Keratinocyte (primary cell): ENCODE data around the genes LDLRAD1, CDCP2 and LEXM.

DNA sequence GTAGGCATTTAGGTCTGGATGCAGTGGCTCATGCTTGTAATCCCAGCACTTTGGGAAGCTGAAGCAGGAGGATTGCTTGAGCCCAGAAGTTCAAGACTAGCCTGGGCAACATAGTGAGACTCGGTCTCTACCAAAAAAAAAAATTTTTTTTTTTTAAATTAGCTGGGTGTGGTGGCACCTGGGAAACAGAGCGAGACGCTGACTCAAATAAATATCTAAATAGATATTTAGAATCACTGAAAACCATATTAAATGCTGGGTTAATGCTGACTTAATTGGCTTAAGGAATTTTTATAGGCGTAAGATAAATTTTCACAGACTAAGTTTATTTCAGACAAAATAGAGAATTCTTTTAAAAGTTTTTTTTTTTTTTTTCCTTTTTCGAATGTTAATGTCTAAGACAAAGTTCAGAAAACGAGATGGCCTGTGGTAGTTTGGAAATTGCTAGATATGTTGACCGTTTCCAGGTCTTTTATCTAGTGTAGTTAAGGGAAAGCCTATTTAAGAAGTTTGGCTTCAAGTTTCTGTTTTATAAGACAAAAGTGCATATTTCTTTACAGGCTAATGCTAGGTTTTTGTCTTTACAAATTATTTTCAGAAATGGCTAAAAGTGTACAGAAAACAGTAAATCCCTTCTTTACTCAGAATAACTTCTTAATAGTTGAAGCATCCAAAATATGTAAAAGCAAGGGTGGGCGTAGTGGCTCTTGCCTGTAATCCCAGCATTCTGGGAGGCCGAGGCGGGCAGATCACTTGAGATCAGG is 19.2 kb upstream of the ZYG11A start:
CAGE:
- cytosol, long polyA minus RNA = start-site peak on the plus strand centred at position 297 of the sequence, 92 bp wide, 48 reads
- cytosol, long polyA plus RNA = no peak
- long polyA plus RNA = no peak
- nucleus, long polyA minus RNA = start-site peak on the plus strand centred at position 318 of the sequence, 78 bp wide, 35 reads
- nucleus, long polyA plus RNA = no peak

DNA sequence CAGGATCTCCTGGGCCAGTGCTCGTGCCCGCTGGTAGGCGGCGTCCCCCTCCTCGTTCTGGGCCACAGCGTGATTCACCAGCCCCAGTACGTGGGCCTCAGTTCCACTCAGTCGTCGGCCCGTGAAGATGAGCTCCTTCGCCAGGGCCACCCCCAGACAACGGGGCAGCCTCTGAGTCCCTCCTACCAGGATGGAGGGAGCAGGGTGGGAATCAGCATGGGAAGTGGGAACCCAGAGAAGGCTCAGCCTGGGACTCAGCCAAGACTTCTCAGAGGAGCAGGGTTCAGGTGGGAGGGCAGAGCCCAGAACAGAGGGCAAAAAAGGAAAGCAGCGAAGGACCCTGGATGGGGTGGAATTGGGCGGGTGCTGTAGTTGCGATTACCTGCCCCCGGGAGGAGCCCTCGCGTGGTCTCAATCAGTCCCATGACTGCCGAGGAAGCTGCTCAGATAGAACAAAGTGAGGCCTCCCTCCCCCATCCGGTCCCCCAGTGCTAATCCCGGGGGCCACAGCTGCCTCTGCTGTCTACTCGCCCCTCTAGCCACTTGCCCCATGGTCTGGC is 16.8 kb downstream of the ECHDC2 start:
CAGE:
- cytosol, long polyA minus RNA = no peak
- cytosol, long polyA plus RNA = no peak
- long polyA plus RNA = no peak
- nucleus, long polyA minus RNA = no peak
- nucleus, long polyA plus RNA = no peak

GRCh38 chr1:52920570-52921312 is 799 bp downstream of the ECHDC2 start:
CAGE:
- cytosol, long polyA minus RNA = no peak
- cytosol, long polyA plus RNA = no peak
- long polyA plus RNA = no peak
- nucleus, long polyA minus RNA = no peak
- nucleus, long polyA plus RNA = no peak

CAGE:
- cytosol, long polyA minus RNA = no peak
- cytosol, long polyA plus RNA = no peak
- long polyA plus RNA = no peak
- nucleus, long polyA minus RNA = no peak
- nucleus, long polyA plus RNA = no peak
Measured at GRCh38 chr1:53047027-53047321, 15.0 kb upstream of the PODN start.

GRCh38 chr1:53123622-53124253 is 18.7 kb downstream of the SLC1A7 start:
CAGE:
- cytosol, long polyA minus RNA = no peak
- cytosol, long polyA plus RNA = no peak
- long polyA plus RNA = no peak
- nucleus, long polyA minus RNA = no peak
- nucleus, long polyA plus RNA = no peak

CAGE:
- cytosol, long polyA minus RNA = no peak
- cytosol, long polyA plus RNA = no peak
- long polyA plus RNA = no peak
- nucleus, long polyA minus RNA = no peak
- nucleus, long polyA plus RNA = no peak
Measured at GRCh38 chr1:54018031-54018529, at the start of gene LDLRAD1. LDLRAD1 (minus strand) TSS chr1:54018186.

DNA sequence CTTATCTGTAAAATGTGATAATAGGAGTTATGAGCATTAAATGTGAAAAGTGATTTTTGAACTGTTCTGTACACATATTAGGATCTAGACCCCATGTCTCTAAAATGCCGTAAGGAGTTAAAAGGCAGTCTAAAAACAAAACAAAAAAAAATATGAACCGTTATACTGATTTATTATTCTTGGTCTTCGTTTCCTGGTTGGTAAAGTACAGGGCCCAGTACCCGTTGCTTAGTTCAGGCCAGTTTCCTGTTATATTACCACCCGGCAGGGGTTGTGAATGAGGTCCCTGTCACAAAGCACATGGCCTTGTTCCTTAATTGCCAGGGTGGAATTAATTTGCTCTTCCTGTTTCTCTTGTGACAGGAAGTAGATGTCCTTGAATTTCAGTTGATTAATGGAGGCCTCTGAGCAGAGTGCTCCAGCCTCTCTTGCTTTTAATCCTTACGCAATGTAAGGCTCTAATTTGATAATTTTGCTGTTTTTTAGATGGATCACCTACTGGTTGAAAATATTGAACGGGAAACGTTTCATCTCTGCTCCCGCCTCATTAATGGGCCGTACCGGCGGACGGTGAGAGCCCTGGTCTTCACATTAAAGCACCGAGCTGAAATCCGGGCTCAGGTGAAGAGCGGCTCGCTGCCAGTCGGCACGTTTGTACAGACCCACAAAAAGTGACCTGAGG is 42.5 kb downstream of the TCEANC2 start:
CAGE:
- cytosol, long polyA minus RNA = no peak
- cytosol, long polyA plus RNA = no peak
- long polyA plus RNA = no peak
- nucleus, long polyA minus RNA = no peak
- nucleus, long polyA plus RNA = no peak

DNA sequence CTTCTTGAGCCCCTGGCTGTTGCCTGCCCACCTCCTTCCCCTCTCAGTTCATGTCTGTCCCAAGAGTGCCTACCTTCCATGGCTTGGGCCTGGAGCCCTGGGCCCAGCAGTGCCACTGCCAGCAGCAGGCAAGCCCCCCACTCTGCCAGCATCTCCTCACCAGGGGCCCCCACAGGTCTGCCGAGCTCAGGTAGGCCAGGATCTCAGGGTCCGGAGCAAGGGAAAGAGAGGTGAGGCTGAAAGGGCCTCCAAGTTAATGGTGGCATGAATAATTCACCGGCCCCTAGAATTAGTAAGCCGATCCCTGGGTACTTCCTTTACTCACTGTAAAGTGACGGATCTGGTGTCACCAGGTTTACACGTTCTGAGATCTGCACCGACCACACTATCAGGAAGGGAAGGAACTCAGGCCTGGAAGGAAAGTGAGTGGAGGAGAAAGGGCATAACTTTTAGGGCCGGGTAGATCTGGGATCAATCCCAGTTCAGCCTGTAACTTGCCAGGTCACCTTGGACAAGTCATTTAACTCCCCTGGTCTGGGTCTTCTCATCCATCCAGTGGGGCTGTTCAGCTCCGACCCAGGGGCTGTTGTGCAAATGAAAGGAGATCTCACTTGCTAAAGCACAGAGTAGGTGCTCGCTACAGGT is at the start of gene CDCP2:
Gene CDCP2 (minus strand): TSS at position 230 of the 645 bp plus-strand sequence.
CAGE:
- cytosol, long polyA minus RNA = no peak
- cytosol, long polyA plus RNA = no peak
- long polyA plus RNA = no peak
- nucleus, long polyA minus RNA = no peak
- nucleus, long polyA plus RNA = no peak

CAGE:
- cytosol, long polyA minus RNA = no peak
- cytosol, long polyA plus RNA = no peak
- long polyA plus RNA = no peak
- nucleus, long polyA minus RNA = no peak
- nucleus, long polyA plus RNA = no peak
Measured at GRCh38 chr1:54200296-54201046, 504 bp downstream of the MRPL37 start.

GRCh38 chr1:54227072-54227738 is 27.2 kb downstream of the MRPL37 start:
CAGE:
- cytosol, long polyA minus RNA = no peak
- cytosol, long polyA plus RNA = no peak
- long polyA plus RNA = no peak
- nucleus, long polyA minus RNA = no peak
- nucleus, long polyA plus RNA = no peak

GRCh38 chr1:54347944-54348931 is 148.3 kb downstream of the MRPL37 start:
CAGE:
- cytosol, long polyA minus RNA = no peak
- cytosol, long polyA plus RNA = no peak
- long polyA plus RNA = no peak
- nucleus, long polyA minus RNA = no peak
- nucleus, long polyA plus RNA = no peak

DNA sequence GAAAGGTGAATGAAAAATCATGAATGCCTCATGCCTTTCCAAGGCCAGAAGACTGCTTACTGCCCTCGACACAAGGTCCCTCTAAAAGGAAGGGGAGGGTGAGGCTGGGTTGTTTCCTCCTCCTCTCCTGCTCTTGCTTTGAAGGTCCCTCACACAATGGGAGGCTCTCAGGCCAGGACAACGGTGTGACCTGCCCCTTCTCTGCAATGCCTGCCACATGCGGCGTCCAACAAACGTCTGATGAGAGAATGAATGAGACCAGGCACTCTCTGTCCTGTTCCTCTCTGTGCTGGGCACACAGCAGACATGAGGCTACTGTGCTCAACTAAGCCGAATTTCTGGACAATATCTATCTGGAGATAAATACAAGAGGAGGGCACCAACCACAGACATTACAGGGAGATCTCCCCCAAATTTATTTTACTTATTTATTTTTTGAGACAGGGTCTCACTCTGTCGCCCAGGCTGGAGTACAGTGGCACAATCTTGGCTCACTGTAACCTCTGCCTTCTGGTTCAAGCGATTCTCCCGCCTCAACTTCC is 155.0 kb downstream of the MRPL37 start:
CAGE:
- cytosol, long polyA minus RNA = no peak
- cytosol, long polyA plus RNA = no peak
- long polyA plus RNA = no peak
- nucleus, long polyA minus RNA = no peak
- nucleus, long polyA plus RNA = no peak

DNA sequence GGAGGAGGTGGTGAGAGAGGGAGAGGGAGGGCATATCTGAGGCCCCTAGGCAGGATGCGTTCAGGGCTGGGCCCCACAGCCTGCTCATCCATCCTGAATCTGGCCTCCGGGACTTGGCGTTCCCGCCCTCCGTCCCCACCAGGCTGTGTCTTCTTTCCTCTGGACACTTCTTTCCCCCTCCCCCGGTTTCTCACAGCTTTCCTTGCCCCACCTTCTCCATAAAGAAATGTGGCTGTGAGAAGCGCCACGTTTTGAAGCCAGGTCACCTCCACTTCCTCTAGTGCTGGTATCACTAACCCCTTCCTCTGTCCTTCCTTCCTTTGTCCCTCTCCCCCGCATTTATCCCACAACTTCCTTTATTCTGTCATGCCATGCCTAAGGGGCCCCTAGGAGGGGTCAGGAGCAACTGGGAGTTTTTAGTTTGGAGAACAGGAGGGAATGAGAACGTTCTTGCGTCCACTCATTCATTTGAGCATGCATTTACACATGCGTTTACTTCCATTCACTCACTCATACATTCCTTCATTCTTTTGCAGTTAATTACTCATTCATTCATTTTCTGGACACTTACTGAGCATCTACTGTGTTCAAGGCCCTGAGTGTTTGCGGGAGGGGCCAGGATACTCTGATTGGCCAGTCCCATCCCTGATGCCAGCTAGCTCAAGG is 5.0 kb upstream of the ACOT11 start:
CAGE:
- cytosol, long polyA minus RNA = no peak
- cytosol, long polyA plus RNA = no peak
- long polyA plus RNA = no peak
- nucleus, long polyA minus RNA = no peak
- nucleus, long polyA plus RNA = no peak

DNA sequence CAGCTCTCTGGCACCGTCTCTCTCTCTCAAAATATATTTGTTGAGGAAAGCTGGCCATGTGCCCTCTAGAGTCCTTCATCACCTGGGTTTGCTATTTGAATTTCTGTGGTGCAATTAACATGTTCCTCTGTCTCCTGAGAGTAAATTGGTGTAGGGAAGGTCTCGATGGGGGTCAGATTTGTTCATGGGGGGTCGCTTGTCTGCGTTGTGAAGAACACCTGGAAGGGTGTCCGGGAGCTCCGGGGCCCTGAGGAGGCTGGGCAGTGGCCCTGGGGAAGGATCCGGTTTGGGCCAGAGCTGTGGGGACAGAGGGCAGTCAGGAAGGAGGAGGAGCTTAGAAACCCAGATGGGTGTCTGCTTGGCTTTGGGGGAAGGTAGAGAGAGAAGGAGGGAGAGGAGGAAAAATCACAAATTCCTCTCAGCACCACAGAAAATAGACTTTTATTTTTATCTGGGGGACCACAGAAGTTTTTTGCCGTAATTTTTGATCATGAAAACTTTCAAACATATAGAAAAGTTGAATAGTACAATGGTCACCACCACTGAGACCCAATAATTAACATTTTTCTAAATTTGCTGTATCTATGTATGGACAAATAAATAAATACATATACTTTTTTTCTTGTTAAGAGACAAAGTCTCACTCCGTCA is 33.1 kb downstream of the FAM151A start:
CAGE:
- cytosol, long polyA minus RNA = no peak
- cytosol, long polyA plus RNA = no peak
- long polyA plus RNA = no peak
- nucleus, long polyA minus RNA = no peak
- nucleus, long polyA plus RNA = no peak

GRCh38 chr1:54780898-54781749 is 16.8 kb upstream of the PARS2 start:
CAGE:
- cytosol, long polyA minus RNA = no peak
- cytosol, long polyA plus RNA = no peak
- long polyA plus RNA = no peak
- nucleus, long polyA minus RNA = no peak
- nucleus, long polyA plus RNA = no peak

CAGE:
- cytosol, long polyA minus RNA = no peak
- cytosol, long polyA plus RNA = no peak
- long polyA plus RNA = no peak
- nucleus, long polyA minus RNA = no peak
- nucleus, long polyA plus RNA = no peak
Measured at GRCh38 chr1:54794339-54795262, 6.5 kb downstream of the TTC22 start.

GRCh38 chr1:54801487-54801967 is 404 bp upstream of the TTC22 start:
CAGE:
- cytosol, long polyA minus RNA = no peak
- cytosol, long polyA plus RNA = no peak
- long polyA plus RNA = no peak
- nucleus, long polyA minus RNA = no peak
- nucleus, long polyA plus RNA = no peak

DNA sequence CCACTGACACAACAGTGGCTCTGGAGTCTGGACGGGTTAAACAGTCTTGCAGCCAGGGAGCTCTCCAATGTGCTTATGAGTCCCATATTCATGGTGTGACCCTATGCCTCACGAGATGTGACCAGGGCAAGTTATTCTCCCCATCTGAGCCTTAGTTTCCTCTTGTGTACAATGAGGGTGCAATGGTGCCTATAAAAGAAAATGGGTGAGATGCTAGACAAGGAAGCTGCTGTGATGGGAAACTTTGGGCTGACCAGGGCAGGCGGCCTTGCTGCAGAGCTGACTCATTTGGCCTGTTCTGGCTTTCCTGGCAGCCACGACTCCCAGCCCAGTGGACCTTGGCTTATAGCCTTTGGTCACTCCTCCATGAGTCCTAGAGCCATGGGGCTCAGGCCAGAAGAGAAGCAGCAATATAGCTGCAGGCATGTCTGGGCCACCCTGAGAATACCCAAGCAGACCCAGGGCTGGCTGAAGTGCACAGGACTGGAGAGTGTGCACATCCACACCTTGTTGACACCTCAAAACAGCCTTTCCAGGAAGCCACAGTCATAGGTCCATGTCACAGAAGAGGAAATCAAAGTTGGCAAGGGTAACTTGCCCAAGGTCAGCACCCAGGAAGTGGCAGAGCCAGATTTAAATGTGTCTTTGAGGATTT is 1.8 kb upstream of the LEXM start:
CAGE:
- cytosol, long polyA minus RNA = no peak
- cytosol, long polyA plus RNA = no peak
- long polyA plus RNA = no peak
- nucleus, long polyA minus RNA = no peak
- nucleus, long polyA plus RNA = no peak

DNA sequence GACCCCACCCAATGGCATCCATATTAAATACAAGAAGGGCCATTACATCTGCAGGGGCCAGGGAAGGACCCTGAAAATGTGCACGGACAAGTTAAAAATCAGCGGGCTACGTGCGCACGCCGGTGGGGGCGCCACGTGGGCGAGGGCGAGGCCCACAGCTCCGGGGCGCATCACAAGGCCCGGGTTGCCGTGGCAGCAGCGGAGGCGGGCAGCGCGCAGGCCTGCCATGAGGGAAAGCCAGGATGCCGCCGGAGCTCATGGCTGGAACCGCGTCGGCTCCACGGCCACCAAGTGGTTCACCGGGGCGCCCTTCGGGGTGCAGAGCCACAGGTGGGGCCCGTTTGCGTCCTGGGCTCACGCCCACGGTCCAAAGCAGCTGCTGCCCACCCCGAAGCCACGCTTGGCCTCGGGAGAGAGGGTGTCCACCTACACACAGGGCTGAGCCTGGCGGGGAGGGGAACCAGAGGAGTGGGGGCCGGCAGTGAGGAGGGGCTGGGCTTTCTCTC is at the start of gene LEXM:
Gene LEXM (plus strand): TSS at position 173 of the 506 bp plus-strand sequence.
CAGE:
- cytosol, long polyA minus RNA = no peak
- cytosol, long polyA plus RNA = no peak
- long polyA plus RNA = no peak
- nucleus, long polyA minus RNA = no peak
- nucleus, long polyA plus RNA = no peak

DNA sequence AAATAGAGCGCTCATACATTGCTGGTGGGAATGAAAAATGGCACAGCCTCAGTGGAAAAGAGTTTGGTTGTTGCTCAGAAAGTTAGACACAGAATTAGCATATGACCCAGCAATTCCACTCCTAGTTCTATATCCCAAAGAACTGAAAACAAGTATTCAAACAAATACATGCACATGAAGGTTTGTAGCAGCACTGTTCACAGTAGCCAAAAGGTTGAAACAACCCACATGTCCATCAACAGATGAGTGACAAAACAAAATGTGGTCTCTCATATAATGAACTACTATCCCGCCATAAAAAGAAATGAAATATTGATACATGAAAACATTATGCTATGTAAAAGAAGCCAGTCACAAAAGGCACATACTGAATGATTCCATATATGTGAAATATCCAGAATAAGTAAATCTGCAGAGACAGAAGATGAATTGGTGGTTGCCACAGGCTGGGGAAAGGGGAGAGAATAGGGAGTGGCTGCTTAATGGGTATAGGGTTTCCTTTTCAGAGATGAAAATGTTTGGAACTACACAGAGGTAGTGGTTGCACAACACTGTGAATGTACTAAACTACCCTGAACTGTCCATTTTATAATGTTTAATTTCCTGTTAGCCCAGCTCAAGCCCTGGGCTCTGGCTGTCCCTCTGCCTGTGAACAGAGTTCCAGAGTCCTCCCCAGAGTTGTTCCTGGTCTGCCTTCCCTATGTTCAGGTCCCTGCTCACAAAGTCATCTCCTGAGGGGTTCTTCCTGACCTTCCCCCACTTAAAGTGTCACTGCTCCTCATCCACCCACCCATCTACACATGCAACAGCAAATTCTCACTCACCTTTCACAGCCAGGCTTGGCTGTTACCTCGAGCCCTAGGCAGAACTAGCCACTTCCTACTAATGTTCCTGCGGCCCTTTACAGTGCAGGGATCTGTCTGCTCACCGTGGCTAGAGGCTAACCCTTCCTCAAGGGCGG is 22.6 kb downstream of the DHCR24 start:
CAGE:
- cytosol, long polyA minus RNA = no peak
- cytosol, long polyA plus RNA = no peak
- long polyA plus RNA = no peak
- nucleus, long polyA minus RNA = no peak
- nucleus, long polyA plus RNA = no peak